Tibial nerve (tissue), 3 donors: ENCODE results near the genes CACYBP and TNN.

DNA sequence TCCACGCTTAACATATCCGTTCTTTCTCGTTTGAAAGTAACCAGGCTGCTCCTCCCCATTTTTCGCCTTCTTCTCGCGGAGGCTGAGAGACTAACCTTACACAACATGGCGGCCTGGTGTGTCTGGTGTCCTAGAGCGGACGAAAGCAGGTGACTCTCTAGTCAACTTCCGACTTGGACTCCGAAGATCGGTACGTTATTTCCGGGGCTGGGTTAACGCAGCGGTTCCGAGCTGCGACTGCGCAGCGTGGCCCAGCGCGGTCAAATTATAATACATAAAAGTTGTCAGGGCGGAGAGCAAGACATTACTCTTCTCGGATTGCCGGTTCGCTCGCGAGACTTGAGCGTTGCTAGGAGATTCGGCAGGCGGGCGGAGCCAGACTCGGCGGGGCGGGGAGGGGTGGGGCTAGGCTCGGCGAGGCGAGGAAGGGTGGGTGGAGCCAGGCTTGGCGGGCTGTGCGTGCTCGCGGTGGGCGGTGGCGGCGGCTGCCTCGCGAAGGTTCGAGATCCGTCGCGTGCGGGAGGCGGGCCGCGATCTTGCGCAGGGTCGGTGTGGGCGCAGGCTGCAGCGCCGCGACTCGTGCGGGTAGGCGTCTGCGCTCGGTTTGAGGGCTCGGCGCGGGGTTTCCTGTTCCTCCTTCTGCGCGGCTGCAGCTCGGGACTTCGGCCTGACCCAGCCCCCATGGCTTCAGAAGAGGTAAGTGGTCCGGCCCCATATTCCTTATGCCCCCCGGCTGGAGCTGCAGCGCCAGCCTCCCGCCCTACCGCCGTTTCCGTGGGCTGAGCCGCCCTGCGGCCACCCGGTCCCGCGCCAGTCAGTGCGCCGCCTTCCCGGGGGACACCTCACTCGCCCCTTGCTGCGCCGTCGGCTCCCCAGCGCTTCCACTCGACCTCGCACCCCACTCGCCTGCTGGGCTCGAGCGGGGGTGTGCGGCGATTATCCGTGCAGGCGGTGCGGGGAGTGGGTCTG is at the start of gene CACYBP:
Gene CACYBP (plus strand): TSS at position 448 of the 969 bp plus-strand sequence.
- PRO-cap: bidirectional peak, plus-strand start at position 533 of the sequence, minus-strand start at position 147 of the sequence; bidirectional peak, plus-strand start at position 817 of the sequence, minus-strand start at position 774 of the sequence; bidirectional peak, plus-strand start at position 945 of the sequence, minus-strand start at position 883 of the sequence
- RAMPAGE, long total RNA, 3 experiments: start-site peak on the plus strand in 3 of 3 experiments, centred at positions 521 to 540 of the sequence, 422 to 1,295 reads per replicate; start-site peak on the minus strand in 1 of 3 experiments, centred at position 167 of the sequence, 13 reads per replicate

GRCh38 chr1:175067596-175068031 is at the start of gene TNN:
TNN (plus strand) TSS chr1:175067833.
- PRO-cap: no peak
- RAMPAGE, long total RNA, 3 experiments: no peak in any of the 3 experiments

- PRO-cap: no peak
- RAMPAGE, long total RNA, 3 experiments: no peak in any of the 3 experiments
These were observed 782 bp downstream of the KIAA0040 start for GRCh38 chr1:175191402-175192586.

DNA sequence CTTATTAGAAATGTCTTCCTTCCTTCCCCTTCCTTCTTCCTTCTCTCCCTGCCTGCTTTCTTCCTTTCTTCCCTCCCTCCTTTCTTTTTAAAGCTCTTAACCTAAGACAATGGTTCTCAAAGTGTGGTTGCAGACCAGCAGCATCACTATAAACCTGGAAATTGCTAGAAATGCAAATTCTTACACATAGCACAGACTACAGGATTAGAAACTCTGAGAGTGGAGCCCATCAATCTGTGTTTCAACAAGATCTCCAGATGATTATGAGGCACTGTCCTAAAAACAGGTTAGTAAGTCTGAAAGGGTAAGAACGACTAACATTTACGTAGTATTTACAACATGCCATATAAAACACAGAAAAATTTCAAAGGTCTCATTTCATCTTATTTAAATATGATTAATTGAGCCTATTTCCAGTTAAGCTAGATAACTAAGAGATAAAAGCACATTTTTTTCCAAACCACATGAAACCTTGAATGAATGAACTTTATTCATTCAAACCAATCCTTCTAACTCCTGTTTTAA is 138.8 kb downstream of the COP1 start:
- PRO-cap: no peak
- RAMPAGE, long total RNA, 3 experiments: no peak in any of the 3 experiments

DNA sequence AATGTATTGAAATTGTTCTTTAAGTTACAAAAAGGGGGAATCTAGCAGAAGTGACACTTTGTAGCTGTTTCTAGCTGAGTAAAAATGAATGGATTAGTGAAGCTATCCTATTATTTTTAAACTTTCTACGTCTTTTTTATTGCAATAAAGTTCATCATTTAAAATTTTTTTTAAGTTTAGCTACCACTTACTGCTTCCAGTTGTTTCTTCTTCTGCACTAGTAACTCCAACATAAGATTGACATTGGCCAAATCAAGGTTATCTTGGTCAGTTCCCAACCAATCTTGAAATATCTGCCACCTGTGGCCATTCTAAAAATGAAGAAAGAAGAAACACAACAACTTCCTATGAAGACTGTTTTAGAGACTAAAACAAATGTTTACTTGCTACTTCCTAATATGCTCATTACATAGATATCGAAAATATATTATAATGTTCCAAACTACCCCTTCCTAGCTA is 44.4 kb downstream of the COP1 start:
- PRO-cap: no peak
- RAMPAGE, long total RNA, 3 experiments: no peak in any of the 3 experiments

DNA sequence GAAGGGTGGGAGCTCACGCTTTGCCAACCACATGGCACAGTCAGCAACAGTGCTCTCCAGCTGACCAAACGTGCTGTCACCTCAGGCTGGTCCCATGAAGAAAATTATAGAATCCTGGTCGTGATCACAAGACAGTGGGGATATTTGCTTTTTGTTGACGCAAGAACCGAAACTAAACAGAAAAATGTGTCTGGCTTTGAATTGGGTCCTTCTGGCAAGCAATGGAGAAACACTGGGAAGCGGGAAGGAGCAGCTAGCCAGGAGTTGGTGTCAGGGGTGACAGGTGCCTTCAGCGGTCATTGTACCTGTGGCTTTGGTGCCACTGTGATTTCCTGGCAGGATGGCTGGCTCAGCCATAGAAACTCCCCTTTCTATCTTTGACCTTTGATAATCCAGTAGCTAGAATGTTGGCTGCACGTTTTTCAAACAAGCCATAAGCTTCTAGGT is 304.8 kb downstream of the PAPPA2 start:
- PRO-cap: no peak
- RAMPAGE, long total RNA, 3 experiments: no peak in any of the 3 experiments

- PRO-cap: no peak
- RAMPAGE, long total RNA, 3 experiments: no peak in any of the 3 experiments
These were observed 85.7 kb downstream of the BRINP2 start for GRCh38 chr1:177256418-177256924.

- PRO-cap: no peak
- RAMPAGE, long total RNA, 3 experiments: no peak in any of the 3 experiments
These were observed 8.4 kb downstream of the RASAL2 start for GRCh38 chr1:178102330-178102636.

DNA sequence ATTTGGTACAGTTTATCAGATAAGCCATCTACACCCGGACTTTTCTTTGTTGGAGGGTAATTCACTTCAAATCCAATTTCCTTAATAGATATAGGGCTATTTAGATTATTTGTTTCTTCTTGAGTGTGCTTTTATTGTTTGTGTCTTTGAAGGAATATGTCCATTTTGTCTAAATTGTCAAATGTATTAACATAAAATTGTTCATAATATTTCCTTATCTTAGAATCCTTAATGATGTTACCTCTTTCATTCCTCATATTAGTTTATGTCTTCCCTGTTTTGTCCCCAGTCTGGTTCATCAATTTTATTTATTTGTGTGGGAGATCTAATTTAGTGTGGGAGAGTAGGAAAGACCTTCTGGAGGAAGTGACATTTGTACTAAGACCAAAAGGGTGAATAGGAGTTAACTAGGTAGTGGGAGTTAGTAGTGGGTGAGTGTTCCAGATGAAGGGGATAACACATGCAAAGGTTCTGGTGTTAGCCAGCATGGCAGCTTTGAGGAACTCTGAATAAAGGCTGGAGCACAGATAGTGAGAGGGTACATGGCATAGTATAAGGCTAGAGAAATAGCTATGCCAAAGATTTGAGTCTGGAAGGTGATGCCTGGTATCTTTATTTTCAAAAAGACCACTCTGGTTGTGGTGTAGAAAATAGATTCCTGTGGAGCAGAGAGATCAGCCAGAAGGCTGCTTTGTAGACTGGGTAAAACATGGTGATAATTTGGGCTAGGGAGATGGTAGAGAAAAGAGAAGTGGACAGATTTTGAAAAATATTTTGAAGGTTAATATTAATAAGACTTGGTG is 21.4 kb downstream of the RASAL2 start:
- PRO-cap: no peak
- RAMPAGE, long total RNA, 3 experiments: no peak in any of the 3 experiments

DNA sequence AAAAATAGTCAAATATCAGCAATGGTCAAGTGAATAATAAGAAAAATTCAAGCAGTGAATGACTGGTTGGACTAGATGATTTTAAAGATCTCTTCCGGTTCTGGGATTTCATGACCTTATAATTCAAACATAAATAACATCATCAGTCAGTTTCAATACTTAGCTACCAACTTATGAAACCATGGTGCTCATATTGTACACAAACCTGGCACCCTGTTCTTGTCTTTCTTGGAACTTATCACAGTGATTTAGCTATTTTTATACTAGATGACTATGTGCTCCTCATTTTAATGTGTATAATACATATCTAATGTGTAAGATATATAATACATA is 157.0 kb downstream of the CLEC20A start:
- PRO-cap: no peak
- RAMPAGE, long total RNA, 3 experiments: no peak in any of the 3 experiments

GRCh38 chr1:178465778-178466229 is 31.0 kb downstream of the CLEC20A start:
- PRO-cap: no peak
- RAMPAGE, long total RNA, 3 experiments: start-site peak on the plus strand in 1 of 3 experiments, at chr1:178465943-178466018 at its widest, 25 reads per replicate

GRCh38 chr1:178476448-178477312 is 20.1 kb downstream of the CLEC20A start:
- PRO-cap: no peak
- RAMPAGE, long total RNA, 3 experiments: no peak in any of the 3 experiments

GRCh38 chr1:178550551-178551179 is 37.8 kb downstream of the TEX35 start:
- PRO-cap: no peak
- RAMPAGE, long total RNA, 3 experiments: start-site peak on the plus strand in 1 of 3 experiments, at chr1:178550876-178550922 at its widest, 13 reads per replicate

GRCh38 chr1:178578414-178578931 is 65.6 kb downstream of the TEX35 start:
- PRO-cap: no peak
- RAMPAGE, long total RNA, 3 experiments: no peak in any of the 3 experiments

DNA sequence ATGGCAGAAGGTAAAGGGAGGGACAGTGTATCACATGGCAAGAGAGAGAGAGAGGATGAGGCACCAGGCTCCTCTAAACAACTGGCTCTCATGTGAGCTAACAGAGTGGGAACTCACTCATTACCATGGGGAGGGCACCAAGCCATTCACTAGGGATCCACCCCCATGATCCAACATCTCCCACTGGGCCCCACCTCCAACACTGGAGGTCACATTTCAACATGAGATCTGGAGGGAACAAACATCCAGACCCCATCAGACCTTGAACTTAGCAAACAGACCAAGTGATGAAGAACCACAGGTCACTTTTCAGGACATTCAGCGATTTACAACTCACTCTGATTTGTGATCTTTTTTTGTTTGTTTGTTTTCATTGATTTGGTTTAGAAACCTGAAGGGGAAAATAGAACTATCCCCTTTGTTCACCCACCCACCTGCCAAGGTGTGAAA is 104.2 kb upstream of the RALGPS2 start:
- PRO-cap: no peak
- RAMPAGE, long total RNA, 3 experiments: no peak in any of the 3 experiments

DNA sequence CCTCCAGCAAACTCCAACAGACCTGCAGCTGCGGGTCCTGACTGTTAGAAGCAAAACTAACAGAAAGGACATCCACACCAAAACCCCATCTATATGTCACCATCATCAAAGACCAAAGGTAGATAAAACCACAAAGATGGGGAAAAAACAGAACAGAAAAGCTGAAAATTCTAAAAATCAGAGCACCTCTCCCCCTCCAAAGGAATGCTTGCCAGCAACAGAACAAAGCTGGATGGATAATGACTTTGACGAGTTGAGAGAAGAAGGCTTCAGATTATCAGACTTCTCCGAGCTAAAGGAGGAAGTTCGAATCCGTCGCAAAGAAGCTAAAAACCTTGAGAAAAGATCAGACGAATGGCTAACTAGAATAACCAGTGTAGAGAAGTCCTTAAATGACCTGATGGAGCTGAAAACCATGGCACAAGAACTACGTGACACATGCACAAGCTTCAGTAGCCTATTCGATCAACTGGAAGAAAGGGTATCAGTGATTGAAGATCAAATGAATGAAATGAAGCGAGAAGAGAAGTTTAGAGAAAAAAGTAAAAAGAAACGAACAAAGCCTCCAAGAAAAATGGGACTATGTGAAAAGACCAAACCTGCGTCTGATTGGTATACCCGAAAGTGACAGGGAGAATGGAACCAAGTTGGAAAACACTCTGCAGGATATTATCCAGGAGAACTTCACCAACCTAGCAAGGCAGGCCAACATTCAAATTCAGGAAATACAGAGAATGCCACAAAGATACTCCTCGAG is 32.3 kb downstream of the ANGPTL1 start:
- PRO-cap: no peak
- RAMPAGE, long total RNA, 3 experiments: start-site peak on the plus strand in 1 of 3 experiments, centred at position 436 of the sequence, 19 reads per replicate

- PRO-cap: no peak
- RAMPAGE, long total RNA, 3 experiments: no peak in any of the 3 experiments
These were observed 58.2 kb upstream of the ANGPTL1 start for GRCh38 chr1:178929051-178929546.

DNA sequence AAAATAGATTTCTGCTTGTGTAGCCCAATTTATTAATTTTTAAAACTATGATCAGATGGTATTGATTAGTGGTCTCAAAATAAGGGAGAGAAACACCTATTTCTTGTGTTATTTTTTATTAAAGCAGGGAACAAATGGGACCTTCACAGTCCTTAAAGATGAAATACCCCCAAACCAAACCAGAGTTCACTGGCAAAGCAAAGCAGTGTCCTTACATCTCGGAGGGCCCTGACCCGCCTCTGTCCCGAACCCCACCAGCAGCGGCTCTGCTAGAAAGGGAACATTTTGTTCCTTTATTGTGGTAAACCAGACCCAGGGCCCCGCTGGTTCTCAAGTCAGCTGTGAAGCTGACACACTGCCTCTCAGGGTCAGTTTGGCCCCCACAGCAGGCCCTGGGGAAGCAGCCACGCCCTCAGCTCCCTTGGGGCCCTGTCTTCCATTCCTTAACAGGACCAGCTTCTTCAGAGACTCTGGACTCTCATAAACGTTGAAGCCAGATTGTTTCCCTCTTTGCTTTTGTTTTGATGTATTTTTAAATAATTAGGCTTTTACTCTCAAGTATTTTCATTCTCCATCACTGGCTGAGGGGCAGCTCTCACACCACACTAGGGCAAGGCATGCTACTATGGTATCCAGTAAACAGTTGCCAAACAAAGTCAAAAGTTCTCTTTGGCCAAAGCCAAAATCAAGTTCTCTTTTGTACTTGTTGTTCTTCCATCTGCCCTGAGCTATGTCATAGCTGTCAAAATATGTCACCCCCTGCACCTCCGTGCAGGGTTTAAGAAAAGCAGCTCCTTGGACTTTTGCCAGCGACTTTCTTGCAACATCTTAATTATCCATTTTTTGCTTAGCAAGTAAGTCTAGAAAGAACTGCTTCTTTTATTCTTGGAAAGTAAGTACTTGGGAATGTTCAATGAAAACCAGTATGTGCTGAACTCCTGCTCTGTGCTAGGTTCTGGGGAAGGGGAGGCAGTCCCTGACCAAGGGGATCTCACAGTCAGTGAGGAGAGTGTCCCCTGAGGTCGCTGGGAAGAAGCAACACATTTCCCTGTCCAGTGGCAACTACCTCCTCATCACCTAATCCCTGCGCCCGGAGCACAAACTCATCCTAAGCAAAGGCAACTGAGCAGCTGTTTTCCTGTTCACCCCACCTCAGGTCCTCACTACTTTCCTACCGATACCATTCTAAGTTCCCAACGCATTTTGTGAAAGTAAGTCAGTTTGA is 61.2 kb upstream of the ANGPTL1 start:
- PRO-cap: unidirectional peak, minus-strand start at position 268 of the sequence
- RAMPAGE, long total RNA, 3 experiments: no peak in any of the 3 experiments

DNA sequence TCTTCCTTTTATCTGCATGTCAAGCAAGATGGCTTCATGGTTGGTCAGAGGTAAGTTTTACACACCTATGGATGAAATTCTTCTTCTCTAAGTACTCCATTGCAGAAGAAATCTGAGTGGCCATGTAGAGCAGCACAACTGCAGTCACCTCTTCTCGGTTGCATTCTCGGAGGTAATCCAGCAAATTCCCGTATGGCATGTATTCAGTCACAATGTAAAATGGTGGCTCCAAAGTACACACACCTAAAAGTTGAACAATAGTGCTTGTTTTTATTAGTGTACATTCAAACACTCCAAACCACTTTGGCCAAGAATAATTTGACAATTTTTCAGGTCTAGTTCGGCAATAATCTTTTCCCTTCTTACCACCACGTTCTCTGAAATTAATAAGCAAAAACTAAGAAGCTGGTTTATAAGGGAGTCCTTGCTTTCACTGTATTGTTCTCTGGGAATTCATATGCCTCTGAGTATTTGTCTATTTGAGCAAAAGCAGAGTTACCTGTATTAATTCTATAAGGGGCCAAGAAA is 36.7 kb downstream of the TOR3A start:
- PRO-cap: no peak
- RAMPAGE, long total RNA, 3 experiments: start-site peak on the minus strand in 1 of 3 experiments, centred at position 215 of the sequence, 10 reads per replicate

GRCh38 chr1:179126201-179126875 is 44.5 kb downstream of the TOR3A start:
- PRO-cap: no peak
- RAMPAGE, long total RNA, 3 experiments: no peak in any of the 3 experiments